SJSA1 (cell line): ENCODE data around the genes SCARF1 and RILP.

DNA sequence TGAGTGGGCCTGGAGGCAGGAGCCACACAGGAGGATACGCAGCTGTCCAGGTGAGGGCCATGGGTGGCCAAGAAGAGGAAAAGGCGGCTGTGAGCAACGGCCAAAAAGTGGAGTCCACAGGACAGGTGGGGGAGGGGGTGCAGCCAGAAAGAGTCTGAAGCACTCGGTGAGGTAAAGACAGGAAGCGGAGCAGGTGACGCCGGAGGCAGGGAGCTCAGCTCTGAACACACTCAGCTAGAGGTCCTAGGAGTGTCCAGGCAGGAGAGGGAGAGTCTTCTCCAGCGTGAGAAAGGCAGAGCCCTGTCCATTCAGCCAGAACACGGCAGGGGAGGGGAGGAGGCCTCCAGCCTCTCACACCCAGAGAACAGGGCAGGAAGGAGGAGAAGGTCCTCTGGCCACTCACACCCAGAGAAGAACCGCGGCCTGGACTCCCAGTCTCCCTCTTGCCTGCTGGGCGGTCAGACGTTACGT is 89.3 kb downstream of the ABR start:
- RAMPAGE, long total RNA: no peak

DNA sequence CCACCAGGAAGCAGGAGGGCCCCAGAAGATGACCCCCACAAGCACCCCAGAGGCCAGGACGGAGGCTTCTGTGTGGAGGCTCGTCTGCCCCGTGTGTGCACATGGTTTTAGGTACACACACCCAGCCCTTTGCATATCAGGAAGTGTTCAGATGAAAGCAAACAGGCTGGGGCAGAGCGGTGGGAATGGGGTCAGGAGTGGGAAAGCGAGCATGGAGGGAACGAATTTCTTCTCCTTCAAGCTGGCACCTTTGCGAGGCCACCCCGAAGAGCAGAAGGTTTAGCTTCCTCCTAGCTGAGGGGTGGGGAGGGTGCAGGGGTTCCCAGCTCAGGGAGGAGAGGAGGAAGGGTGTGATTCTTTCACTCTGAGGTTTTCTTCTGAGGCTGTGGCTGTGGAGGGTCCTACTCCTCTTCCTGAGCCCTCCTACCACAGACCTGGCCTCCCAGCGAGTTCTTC is 83.6 kb downstream of the ABR start:
- RAMPAGE, long total RNA: no peak

GRCh38 chr17:1125082-1125972 is 54.5 kb downstream of the ABR start:
- RAMPAGE, long total RNA: no peak

DNA sequence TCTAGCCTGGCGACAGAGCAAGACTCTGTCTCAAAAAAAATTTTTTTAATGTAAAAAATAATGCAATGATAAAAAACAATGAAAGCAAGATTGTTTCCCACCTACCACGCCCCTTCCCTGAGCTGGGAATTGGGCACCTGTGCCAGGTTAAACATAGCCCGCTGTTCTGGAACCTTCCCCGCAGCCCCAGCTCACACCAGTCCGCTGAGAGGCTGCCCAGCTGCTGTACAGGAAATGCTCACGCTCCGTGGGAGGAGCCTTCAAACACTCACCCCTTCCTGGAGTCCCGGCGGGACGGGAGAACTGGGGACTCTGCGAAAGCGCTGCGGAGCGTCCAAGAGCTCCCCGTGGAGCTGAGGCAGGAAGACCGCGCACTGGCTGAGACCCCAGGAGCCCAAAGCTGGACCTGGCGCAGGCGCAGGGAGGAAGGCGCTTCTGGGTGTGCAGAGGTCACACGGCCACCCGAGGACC is 16.6 kb upstream of the BHLHA9 start:
- RAMPAGE, long total RNA: no peak

- RAMPAGE, long total RNA: no peak
Measured at GRCh38 chr17:1422693-1423925, 23.1 kb upstream of the YWHAE start.

GRCh38 chr17:1454569-1455059 is 1.4 kb downstream of the CRK start:
- RAMPAGE, long total RNA: no peak

DNA sequence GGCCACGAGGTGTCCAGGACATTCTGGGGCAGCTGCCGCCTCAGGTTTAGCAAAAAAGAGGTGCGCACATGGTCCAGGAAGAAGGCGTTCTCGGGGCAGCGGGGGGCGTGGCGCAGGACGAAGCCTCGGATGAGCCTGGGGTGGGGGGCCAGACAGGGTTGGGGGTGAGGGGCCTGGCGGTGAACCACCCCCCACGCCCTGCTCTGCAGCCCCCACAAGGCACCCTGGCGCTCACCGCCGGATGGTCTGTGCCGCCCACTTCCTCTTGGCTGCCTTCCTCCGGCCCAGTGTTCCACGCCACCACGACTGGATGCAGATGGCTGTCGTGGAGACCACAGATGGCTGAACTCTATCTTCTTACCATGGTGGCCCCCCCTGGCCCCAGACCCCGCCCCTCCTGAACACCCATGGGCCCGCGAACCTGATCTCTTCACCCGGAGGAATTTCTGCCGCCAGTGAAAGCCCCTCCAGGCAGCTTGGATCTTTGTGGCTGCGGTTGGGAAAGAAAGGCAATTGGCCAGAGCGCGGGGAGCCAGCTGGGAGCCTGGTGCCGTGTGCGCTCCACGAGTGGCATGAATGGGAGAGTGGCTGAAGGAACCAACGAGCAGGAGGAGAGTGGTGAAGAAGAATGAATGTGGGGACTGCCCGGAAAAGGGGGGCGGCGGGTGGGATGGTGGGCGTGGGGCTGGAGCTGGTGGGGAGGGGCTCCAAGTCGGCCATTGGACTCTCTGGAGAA is 14.3 kb upstream of the CRK start:
- RAMPAGE, long total RNA: no peak

DNA sequence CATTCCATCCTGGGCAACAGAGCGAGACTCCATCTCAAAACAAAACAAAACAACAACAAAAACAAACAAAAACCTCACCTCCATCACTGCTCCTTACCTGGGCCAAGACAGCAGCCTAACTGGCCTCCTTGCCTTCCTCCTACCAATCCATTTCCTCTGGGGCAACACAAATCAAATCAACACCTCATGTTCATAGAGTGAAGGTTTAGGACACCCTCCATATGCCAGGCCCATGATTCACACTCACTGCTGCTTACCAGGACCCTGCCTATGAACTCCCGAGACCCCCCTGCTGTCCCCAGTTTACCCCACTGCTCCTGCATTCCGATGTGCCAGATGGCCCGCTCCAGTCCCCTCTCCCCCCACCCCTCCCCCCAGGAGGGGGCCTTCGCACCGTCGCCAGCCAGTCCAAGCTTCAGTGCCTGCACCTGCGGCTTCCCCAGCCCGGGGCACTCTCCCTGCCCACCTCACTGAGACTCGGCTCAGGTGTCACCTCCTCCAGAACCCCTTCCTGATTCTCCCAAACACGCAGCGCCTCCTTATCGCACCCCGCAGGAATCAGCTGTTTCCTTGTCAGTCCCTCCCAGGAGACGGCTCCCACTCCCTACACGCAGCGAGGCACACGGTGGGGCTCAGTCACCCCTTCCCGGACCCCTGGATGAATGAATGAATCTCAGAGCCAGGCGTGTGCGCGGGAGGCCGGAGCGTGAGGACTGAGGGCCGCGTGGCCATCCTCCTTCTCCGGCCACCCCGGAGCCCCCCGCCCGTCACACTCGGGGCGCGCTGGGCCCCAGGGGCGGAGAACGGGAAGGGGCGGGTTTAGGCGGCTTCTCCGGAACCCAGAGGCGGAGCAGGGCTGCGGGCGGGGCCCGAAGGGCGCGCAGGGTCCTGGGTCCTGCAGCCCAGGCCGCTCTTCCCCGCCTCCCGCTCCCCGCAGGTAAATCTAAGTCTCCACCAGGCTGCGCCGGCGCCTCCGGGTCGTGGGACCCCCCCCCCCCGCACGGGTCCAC is 1.7 kb downstream of the MYO1C start:
- RAMPAGE, long total RNA: no peak

- RAMPAGE, long total RNA: no peak
Measured at GRCh38 chr17:1506559-1507334, 9.7 kb downstream of the INPP5K start.

DNA sequence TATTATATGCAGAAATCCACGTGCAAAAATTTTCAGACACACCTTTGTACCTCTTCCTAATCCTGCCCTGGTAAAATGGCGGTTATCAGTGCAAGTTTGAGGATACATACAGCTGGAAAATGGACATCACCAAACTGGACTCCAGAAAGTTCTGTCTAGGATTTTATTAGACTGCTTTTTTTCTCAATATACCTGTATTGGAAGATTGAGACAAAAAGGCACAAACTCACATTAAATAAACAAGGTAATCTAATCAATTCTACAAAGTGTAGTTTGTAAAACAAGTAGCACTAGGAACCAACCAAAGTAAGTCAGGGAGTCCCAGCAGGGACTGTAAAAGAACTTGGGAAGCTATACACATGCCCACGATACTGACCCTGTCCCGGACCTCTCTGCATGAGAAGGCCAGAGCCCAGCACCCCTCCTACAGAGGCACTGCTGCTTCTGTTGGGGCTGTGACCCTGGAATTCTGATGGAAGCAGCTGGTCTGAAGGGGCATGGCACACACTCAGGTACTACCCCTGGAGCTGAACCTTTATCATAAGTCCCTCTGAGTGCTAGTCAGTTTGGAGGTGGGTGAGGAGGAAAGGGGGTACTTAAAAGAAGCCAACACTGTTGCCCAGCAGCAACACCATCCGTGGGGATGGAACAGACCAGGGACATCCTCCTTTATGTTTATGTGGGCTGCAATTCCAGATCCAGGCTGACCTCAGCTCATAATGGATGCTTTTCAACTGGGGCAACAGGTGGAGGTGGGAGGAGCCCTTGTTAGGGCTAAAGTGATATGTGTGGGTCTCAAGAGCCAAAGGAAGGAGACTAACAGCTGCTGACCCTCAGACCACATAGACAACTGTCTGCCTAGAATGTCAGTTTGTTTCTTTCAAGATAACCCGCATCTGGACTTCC is 1.7 kb upstream of the INPP5K start:
- RAMPAGE, long total RNA: no peak

- RAMPAGE, long total RNA: no peak
Measured at GRCh38 chr17:1533638-1534368, 17.4 kb upstream of the INPP5K start.

- RAMPAGE, long total RNA: no peak
Measured at GRCh38 chr17:1538628-1539206, 22.3 kb upstream of the INPP5K start.

DNA sequence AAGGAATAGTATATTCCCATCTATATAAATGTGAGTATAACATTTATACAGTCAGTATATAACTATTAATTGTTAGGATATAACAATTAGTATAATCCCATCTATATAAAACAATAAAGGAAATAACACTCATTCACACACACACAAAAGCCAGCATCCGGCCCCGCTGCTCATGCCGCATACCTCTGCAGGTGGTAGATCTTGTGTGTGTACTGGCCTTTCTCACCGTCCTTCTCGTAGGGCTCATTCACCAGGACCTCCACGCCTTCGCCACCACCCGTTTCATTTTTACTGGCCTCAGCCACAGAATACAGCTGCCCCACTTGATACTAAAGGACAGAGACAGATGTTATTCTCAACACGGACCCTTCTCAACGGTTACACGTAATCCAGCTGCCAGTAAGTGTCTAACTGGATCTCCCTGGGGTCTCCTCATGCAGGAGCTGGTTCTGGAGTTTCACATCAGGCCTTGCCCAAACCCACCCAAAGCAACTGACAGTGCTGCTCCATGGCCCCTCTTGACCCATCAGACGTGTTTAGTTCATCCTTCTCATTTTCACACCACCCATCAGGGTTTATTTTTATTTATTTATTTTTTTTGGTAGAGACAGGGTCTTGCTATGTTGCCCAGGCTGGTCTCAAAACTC is 9.6 kb downstream of the PITPNA start:
- RAMPAGE, long total RNA: no peak

DNA sequence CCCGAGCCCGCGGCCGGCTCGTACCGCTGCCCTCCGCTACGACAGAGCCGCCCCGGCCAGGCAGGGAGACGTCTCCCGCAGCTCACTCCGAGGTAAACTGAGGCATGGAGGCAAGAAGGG is 684 bp downstream of the SLC43A2 start:
- RAMPAGE, long total RNA: no peak

GRCh38 chr17:1629459-1630297 is 1.0 kb upstream of the SLC43A2 start:
- RAMPAGE, long total RNA: no peak

DNA sequence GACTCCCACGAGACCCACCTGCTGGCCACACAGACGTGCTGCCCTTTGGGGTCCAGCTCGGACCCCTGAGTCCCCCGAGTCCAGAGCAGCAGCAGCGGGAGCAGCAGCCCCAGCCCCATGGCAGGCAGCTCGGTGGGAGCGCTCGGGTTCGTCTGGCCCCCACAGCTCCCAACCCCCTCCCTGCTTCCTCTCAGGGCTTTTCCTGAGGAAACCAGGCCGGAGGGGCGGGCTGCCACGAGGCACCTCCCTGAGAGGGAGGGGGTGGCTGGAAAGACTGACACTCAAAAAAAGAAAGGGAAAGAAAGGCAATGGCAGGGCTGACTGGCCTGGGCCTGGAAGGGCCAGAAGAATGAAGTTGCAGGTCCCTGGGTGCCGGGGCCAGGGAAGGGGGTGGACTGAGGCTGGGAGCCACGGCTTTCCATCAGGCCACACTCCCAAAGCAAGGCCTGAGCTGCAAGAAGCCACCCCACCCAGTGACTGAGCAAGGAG is at the start of gene SCARF1:
SCARF1 (minus strand) TSS at position 154 of the 489 bp plus-strand sequence.
- RAMPAGE, long total RNA: no peak

GRCh38 chr17:1649759-1650474 is at the start of gene RILP:
Gene RILP (minus strand): TSS chr17:1649866.
- RAMPAGE, long total RNA: no peak

- RAMPAGE, long total RNA: no peak
Measured at GRCh38 chr17:1676915-1677688, 7.6 kb downstream of the PRPF8 start.

GRCh38 chr17:1714028-1714812 is 4.0 kb upstream of the TLCD2 start:
- RAMPAGE, long total RNA: no peak

DNA sequence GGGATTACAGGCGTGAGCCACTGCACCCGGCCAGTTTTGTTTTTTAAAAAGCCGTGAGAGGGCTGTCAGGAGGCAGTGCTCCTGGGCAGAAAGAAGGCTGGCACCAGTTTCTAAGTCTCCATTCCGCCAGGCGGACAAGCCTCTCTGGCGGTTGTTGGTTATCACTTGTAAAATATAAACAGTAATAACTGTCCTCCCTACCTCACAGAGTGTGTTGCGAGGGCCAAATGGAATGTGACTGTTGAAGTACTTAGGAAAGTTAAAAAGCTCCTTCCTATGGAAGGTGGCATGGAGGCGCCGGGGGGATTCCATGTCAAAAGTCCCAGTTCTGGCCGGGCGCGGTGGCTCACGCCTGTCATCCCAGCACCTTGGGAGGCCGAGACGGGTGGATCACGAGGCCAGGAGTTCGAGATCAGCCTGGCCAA is 739 bp upstream of the WDR81 start:
- RAMPAGE, long total RNA: no peak